Mammary epithelial cell (primary cell): ENCODE measurements around a stretch of chr7.

DNA sequence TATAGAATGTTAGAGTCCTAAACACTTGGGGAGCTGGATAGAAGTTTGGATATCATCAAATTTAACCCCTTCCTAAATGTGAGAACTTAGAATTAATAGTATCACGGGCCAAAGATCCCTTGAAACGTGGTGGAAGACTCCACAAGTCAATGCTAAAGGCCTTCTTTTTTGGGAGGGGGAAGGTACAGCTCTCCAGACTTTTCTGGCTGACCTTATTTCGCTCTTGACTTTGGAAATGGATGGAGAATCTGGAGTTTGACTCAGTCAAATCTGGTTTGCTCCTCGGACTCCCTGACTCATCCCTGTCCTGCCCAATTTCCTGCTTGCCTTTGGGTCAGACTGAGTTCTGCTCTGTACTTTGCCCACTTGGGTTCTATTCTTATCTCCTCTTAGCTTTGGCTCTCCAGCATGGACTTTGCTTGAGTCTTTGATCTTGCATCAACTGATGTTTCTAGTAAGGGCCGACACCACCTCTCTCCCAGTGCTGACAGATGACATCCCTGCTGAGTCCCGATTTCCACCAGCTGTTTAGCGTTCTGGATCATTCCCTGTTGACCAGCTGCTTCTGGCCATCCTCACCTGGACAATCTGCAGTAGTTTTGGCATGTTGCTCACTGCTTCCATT, 335.2 kb downstream of the SUGCT start:
- CAGE, long polyA plus RNA = no peak
- RRBS = no CpG with 5 or more reads among the region's 7 CpGs

DNA sequence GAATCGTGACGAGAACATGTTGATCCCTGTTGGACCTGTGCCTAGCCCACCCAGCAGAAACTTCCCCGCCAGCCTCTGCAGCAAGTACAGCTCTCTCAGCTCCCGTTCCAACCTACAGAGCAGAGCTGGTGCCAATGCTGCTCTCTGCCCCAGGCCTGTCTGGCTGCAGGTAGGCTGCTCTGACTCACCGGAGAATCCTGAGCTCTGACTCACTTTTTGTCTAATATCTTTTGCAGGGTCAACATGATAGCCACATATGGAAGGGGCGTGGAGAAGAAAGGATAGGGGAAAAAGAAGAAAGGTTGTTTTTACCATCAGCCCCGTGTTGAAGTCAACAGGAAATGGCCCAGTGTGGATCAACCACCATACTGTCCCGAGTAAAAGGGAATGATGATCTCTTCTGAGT, 595.3 kb downstream of the INHBA start:
- CAGE, long polyA plus RNA = no peak
- RRBS = no CpG with 5 or more reads among the region's 8 CpGs

DNA sequence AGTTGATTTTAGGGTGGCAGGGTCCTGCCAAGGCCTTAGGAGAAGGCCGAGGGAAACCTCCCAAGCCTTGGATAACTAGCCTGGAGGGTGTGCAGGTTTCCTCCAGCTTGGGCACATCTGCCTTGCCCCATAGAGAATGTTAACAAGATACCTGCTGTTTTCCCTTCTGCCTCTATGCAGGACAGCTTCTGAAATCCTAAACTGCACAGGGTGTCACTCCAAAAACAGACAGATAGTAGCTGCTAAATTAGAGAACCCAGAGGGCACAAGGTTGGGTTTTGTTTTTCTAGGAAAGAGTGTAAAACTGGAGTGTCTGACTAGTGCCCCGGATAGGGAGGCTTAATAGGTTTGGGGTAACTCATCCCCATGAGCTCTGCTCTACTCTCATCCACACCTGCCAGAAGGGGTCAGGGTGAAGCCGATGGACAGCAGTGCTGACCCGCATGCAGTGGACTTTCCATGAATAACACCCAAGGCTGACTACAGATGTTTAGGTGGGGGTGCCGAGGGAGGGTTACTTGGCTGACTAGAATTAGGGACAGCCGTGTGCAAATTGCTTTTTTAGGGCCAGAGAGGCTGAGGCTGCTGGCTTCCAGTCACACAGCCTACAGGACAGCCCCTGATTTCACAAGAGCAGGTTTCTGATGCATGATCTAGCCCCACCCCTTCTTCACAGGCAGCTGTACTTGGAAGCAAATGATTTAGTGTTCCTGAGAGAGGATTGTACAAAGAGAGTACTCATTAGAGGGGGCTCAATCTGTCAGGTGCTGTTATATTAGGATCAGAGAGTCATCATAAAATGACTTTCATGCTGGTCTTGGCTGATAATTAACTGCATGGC, 9.8 kb downstream of the INHBA start:
- CAGE, long polyA plus RNA = no peak
- RRBS = no CpG with 5 or more reads among the region's 6 CpGs

GRCh38 chr7:41704367-41704611, 1.4 kb upstream of the INHBA start:
- CAGE, long polyA plus RNA = no peak
- RRBS = no CpG with 5 or more reads among the region's 2 CpGs

DNA sequence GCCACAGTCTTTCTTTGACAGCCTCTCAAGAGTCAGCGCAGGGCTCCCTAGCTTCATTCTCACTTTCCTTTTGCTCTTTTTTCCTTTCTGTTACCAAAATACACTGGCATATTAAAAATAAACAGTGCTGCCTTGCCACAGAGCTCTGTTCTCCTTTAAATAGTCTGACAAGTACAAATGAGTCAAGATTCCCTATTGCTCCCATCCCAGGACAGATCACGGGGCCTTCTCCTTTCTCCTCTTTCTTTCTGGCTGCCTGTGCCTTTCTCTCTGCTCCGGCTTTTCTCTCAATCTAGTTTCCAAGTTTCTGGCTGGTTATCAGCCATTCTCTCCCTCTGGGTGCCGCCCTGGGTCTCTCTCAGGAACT, 132.4 kb upstream of the INHBA start:
- CAGE, long polyA plus RNA = no peak
- RRBS = no CpG with 5 or more reads among the region's 4 CpGs

DNA sequence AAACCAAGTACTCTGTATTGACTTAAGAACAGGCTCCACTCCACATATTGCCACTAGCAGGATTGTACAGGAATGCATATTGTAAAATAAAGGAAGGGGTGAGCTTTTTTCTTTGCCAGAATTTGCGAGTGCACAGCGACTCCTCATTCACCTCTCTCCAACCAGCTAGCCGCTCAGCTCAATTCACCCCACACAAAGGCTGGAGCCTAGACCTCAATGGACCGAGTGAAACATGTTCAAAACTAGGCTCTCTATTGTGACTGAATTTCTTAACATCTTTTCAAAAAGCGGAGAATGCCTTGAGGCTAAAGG, 84.3 kb downstream of the GLI3 start:
- CAGE, long polyA plus RNA = no peak
- RRBS = no CpG with 5 or more reads among the region's 5 CpGs

- CAGE, long polyA plus RNA = no peak
- RRBS = no CpG with 5 or more reads among the region's 4 CpGs
These were observed 43.8 kb downstream of the GLI3 start for GRCh38 chr7:42193104-42193667.

DNA sequence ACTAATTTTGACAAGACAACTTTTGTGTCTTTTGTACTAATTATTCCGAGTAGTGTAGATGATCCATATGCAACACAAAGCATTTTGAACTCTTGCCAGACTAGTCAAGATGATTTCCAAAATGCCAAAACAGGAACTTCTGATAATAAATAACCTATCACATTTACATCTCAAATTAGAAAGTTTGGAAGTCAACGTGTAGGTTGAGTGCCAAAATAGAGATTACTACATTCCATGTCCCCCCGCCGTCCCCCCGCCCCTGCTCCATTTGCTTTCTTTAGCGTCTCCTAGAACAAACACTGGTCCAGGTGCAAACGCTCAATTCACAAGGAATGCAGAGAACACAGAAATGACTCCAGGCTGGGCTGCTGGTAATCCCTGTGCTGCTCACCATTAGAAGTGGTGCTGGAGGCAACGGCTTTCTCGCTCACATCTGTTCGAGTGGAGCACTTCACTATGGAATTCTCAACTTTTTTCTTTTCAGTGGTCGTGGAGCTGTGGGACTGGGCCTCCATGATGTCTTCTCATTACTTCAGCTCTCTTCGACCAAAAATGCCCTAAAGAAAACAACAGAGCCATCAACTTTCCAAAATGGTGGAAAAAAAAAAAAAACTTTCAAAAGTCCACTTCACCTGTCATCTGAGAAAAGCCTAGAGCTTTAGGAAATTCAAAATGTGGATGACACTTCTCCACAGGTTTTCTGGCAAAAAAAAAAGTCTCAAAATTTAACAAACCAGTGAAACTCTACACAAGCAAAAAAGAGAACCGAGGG, 14.1 kb downstream of the GLI3 start:
- CAGE, long polyA plus RNA = no peak
- RRBS = no CpG with 5 or more reads among the region's 13 CpGs

DNA sequence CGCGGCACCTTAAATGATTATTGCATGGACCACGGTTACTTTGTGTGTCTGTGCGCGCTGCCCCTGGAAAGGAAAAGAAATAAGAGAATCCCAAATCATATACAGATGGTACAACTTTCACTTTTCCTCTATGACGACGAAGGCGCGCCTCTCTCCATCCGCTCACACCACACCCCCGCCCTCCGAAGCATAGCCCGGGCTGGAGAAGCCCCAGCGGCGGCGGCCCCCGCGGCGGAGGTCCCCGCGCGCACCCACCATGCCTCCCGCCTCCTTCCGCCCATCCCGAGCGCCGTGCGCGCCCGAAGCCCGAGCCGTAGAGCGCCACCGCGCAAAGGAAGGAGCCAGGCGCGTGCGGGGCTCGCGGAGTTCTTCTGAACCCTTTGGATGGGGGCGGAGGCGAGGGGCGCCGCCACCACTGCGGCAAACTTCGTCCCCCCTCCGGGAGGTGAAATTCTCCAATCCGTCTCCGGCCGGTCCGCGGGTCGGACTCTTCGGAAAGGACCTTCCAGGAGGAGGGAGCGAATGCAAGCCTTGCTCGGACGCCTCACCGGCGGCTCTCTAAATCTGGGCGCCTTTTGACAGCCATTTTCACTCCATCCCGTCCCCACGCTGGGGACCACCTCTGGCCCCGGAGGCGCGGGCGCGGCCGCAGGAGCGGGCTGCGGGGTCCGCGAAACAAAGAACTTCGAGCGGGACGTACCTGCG, 586 bp downstream of the GLI3 start:
- CAGE, long polyA plus RNA = no peak
- RRBS = under 1% methylated on average over 14 of the region's 76 CpGs

GRCh38 chr7:42945871-42946437, 13.8 kb downstream of the MRPL32 start:
- CAGE, long polyA plus RNA = no peak
- RRBS = no CpG with 5 or more reads among the region's 2 CpGs

- CAGE, long polyA plus RNA = no peak
- RRBS = no CpG with 5 or more reads among the region's 2 CpGs
These were observed 41.8 kb upstream of the STK17A start for GRCh38 chr7:43541229-43541448.

DNA sequence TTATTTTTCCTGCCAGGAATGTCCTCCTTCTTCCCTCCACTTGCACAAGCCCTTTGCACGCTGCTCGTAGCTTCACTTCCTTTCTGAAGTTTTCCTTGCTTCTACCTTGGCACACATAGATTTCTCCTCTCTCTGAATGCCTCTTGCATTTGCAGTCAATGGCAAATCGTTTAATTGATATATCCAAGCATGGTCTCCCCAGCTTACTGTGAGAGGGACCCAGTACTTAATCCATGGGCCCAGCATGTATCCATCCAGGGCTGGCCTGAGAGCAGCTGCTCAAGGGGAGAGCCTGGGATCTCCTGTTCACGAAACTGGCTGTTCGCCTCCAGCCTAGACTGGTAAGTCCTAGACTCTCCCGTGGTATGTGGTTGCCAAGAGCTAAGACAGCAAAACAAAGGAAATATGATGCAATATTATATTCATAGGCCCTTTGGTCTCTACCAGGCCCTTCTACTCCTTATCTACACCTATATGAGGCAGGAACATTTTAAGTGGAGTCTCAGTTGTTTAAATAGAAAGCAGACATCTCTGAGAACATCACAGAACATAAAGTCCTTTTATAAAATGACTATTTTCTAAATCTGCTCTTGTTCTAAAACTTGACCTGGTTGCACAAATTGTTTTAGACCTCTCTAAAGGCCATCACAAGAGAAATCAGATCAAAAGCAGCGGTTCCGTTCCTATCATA, 28.9 kb upstream of the STK17A start:
- CAGE, long polyA plus RNA = no peak
- RRBS = no CpG with 5 or more reads among the region's 8 CpGs

DNA sequence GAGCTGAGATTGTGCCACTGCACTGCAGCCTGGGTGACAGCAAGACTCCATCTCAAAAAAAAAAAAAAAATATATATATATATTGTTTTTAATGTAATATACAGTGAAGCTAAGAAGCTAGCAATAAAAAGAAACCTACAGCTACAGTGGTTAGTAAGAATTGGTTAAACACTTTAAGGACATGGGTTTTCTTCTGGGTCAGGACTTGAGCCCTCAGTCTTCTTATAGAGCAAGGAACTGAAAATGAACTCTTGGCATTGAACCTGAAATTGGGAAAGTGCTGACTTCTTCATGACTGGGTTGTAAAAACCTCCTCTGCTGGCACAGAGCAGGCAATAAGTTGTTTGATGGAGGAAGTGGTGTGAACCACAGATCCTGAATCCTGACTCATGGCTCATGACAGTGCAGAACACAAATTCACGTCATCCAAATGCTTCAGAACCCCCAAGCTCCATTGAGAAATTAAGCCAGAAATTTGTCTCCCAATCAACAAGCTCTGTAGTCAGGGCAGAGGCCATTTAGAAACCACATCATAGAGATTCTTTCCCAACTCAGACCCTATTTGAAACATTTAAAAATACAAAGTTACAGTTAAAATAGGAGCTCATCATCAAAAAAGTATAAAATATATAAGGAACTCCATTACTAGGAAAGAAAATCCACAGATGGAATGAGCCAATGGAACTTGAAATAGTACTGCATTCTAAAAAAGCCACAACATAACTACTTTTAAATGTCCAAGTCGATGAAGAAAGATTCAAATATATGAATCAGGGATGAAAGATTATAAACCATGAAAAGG, 10.4 kb upstream of the STK17A start:
- CAGE, long polyA plus RNA = no peak
- RRBS = no CpG with 5 or more reads among the region's 2 CpGs

DNA sequence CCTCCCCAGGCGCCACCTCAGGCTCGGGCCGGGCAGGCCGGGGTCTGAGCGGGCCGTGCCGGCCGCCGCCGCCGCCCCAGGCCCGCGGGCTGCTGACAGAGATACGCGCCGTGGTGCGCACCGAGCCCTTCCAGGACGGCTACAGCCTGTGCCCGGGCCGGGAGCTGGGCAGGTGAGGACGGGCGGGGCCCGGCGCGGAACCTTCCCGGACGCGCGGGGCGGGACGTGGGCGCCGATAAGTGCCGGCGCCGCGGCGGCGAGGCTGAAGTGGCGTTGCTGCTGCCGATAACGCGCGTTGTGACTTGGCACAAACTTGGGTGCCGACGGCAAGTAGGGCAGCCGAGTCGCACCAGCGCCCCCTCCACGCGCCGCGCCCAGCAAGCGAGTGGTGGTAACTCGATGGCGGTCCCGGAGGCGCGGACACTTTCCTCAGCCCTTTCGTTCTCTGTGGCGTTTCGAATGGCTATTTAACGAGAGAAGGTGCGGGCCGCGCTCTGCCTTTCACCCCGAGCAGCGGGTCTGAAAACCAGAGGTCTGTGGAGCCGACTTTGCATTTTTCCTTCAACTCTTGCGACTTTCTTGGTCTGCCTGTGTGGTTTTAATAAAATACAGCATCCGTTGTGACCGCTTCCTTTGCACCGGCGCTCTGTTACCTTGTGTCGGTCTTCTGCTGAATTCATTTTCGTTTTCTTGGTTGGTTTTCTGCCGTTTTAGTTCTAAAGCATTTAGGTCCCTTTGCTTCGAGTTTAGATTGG, 547 bp downstream of the STK17A start:
- CAGE, long polyA plus RNA = no peak
- RRBS = under 1% methylated on average over 19 of the region's 79 CpGs

DNA sequence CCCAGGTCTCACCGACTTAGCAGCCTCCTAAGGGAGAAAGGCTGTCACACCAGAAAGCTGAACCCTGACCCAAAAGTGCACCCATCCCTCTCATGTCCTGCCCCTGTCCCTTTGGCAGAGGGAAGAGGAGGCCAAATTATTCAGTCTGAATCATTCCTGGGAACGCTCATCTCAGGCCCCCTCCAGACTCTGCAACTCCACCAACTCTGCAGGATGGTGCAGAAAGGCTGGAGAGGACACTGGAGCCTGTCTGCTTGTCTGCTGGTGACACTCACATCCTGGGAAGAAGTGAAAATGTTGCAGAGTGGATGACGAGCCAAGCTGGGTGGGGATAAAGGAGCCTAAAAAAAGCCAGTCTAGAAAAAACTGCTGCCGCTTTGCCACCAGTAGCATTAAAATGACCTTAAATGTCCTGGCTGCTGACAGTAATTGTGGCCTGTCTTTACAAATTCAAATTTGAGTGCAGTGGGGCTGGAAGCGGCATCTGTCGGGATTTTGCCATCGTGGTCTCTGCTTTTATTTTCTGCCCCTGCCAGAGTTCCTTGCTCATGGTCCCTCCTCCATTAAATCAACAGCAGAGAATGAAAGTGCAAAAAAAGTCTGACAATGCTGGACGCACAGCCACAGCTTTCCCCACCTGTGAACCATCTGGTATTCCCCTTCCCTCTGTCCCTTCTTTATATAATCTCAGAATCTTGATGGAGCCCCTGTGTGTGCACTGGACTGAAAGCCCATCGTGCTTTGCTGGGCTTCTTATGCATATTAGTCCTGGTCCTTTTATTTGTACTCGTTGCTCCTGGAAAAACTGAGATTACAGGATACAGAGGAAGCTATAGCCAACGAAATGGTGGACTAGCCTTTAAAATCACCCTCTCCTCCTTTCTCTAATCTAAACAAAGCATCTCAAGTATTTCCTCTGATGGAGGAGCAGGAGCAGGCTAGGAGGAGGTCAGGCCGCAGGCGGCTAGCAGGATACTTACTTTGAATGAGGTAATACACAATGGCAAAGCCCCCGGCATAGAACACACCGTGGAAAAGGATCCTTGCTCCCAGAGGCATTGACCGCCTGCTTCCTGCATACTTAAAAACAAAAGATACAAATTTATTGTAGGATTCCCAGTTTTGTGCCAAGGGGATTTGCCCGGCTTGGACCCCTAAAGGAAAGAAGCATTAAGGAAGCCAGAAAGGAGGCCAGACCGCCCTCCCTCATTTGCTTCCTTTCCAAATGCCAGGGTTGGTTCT, 64.1 kb downstream of the STK17A start:
- CAGE, long polyA plus RNA = no peak
- RRBS = no CpG with 5 or more reads among the region's 18 CpGs

- CAGE, long polyA plus RNA = no peak
- RRBS = no CpG with 5 or more reads among the region's 1 CpG
These were observed 36.7 kb downstream of the COA1 start for GRCh38 chr7:43692499-43693085.

DNA sequence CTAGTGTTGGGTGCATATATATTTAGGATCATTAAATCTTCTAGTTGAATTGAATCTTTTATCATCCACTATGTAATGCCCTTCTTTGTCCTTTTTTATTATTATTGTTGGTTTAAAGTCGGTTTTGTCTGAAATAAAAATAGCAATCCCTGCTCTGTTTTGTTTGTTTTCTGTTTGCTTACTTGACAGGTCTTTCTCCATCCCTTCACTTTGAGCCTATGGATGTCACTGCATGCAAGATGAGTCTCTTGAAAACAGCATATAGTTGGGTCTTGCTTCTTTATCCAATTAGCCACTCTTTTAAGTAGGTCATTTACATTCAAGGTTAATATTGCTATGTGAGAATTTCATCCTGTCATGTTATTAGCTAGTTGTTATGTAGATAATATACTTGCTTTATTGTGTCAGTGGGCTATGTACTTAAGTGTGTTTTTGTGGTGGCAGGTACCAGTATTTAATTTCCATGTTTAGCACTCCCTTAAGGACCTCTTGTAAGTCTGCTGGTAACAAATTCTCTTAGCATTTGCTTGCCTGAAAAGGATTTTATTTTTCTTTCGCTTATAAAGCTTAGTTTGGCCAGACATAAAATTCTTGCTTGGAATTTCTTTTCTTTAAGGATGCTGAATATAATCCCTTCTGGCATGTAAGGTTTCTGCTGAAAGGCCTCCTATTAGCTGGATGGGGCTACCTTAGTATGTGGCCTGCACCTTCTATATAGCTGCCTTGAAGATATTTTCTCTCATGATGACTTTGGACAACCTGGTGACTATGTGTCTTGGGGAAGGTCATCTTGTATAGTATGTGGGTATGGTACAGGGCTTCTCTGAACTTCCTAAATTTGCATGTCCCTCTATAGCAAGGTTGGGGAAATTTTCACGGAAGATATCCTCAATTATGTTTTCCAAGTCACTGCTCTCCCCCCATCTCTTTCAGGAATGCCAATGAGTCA, 25.5 kb downstream of the COA1 start:
- CAGE, long polyA plus RNA = no peak
- RRBS = no CpG with 5 or more reads among the region's 3 CpGs

- CAGE, long polyA plus RNA = no peak
- RRBS = no CpG with 5 or more reads among the region's 16 CpGs
These were observed 20.1 kb downstream of the BLVRA start for GRCh38 chr7:43778448-43779019.

DNA sequence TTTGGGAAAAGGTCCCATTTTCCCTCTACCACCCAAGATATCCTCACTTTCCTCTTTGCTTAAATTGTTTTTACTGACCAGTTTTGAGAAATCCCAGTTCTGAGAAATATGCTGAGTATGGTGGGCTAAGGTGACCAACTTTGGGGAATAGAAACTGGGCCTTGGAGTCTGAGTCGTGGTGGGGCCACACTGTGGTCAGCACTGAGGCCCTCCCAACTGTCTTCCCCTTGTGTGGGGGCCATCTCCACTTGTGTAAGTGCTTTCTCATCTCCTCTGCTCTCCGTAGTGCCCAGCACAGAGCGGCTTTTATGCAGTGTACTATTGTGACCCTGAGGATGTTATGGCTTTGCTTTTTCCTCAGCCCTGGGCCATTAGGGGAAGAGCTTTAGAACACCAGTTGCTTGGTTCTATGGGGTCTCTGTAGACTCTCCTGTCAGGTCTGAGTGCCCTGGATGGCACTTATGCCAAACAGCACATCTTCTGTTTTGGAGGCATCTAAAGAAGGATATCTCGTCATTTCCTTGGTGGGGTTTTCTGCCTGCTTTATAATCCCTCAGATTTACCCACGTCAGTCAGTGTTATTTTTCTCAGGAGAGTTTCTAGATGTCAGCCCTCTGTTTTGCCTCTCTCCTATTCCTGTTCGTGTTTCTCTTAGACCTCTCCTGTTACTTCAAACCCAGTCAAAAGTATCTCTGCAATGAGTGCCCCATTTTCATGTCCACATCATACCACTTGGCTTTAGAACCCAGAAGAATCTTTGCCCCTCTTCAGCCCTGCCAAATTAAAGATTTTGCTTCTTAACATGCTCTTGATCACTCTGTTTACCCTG, 1.2 kb downstream of the DBNL start:
- CAGE, long polyA plus RNA = no peak
- RRBS = no CpG with 5 or more reads among the region's 6 CpGs

GRCh38 chr7:44065726-44066708, 650 bp upstream of the PGAM2 start:
- CAGE, long polyA plus RNA = no peak
- RRBS = no CpG with 5 or more reads among the region's 13 CpGs